SK-N-DZ (cell line): ENCODE measurements around the gene SH3BP5L.

DNA sequence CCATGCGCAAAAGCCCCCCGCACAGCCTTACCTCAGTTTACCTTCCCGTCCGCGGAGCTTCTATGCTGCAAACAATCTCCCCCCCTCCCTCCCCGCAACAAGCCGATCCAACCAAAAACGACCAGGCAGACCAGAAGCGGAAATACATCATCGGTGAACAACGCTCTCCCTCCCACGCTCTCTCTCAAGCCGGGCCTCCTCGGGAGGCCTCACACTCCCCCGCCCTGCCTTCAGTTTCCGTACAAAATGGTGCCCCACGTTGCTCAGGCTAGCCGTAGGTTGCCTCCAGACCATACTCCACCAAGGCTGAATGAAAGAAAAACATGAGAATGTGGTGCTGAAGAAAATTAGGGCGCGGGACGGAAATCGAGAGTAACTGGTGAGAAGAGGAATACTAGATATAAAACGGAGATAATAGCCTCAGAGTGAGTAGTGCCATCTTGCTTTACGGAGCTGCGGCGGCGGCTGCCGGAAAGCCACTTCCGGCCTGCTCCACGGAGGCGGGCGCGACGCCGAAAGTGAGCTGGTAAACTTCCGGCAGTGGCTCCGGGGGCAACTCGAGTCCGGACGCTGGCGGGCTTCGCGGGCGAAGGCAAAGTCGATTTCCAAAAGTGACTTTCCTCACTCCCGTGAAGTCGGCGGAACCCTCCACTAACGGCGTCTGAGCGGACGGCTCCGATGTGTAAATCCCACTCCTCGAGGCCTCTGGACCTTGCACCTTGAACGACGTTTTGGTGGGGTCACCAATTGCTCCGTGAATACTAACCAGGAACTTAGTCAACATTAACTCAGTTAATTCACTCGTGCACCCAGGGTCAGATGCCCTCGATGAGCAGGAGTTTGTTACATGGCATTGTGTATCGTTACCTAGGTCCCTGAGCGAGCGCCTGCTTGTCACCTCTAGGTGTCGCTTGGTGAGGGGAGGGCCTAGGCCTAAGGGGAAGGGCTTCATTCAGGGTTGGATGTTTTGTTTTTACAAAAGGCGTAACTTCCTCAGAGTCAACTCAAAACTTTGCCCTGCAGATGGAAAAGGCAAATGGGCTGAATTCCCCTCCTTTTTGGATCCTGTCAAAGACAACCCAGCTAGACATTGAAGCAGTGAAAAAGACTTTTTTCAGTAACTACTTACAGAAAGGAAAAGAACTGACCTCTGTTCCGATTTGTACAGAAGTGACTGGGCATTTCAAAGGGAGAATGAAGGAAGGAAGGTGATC lies at the start of gene SH3BP5L:
Gene SH3BP5L, minus strand, starts transcription at position 112 of the 1,214 bp plus-strand sequence.
RAMPAGE:
- cytosol, long total RNA = no peak
- nucleus, long total RNA = no peak

RAMPAGE:
- cytosol, long total RNA = no peak
- nucleus, long total RNA = no peak
Observed at GRCh38 chr1:248837376-248837803, 634 bp upstream of the ZNF672 start.

GRCh38 chr1:248841763-248842444 lies 3.9 kb downstream of the ZNF672 start:
RAMPAGE:
- cytosol, long total RNA = no peak
- nucleus, long total RNA = no peak